ENCODE measurements around the genes RHBDF1, RGS11, AXIN1, RAB40C and WFIKKN1.

DNA sequence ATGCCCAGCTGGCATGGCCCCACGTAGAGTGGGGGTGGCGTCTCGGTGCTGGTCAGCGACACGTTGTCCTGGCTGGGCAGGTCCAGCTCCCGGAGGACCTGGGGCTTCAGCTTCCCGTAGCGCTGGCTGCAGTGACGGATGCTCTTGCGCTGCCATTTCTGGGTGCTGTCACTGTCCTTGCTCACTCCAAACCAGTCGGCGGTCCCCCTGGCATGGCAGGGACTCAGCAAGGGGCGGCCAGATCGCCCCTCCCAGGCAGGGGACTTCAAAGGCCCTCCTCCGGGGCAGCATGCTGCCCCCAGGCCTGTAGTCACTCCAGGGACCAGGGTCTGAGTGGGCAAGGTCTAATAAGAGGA, 8.9 kb downstream of the RHBDF1 start:
- PRO-cap, result no peak

- PRO-cap, result bidirectional peak, plus-strand start at chr16:72732, minus-strand start at chr16:72629; bidirectional peak, plus-strand start at chr16:72898, minus-strand start at chr16:72895
Measured at GRCh38 chr16:72348-73359, at the start of gene RHBDF1. TSS of gene RHBDF1 (minus strand) at chr16:72631.

DNA sequence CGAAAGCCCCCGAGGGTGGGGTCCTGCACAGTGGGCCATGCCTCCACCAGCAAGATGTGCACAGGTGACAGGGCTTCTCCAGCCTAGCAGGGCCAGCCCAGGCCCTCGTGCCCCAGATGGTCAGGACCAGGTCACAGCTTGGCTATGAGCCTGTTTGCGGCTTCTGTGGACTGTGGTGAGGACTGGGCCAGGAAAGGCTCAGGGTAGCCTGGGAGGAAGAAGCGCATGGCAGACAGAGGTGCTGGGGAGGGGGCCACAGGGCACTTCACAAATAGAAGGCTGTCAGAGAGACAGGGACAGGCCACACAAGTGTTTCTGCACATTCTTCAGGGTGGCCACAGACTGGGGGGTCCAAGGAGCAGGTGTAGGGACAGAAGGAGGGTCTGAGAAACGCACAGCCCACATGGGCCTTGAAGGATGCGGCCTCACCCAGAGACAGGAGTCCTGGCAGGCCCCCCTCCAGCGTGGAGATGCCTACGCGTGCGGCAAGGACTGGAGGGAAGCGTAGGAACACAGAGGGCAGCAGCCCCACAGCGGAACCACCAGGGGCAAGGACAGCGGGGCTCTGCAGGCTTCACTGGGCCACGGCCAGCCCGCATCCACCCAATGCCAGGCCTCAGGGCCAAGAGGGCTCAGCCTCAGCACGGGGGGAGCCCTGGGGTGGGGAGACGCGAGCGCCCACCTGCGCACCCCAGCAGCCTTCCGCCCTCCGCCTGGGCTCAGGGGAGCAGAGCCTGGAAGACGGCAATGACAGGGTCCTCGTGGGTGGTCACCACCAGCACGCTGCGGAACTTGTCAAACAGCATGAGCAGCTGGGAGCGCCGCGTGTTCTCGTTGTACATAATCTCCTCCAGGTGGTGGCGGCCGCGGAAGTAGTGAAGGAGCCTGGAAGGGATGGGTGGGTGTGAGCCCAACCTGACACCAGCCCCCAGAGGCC, 8.2 kb downstream of the MPG start:
- PRO-cap, result no peak

DNA sequence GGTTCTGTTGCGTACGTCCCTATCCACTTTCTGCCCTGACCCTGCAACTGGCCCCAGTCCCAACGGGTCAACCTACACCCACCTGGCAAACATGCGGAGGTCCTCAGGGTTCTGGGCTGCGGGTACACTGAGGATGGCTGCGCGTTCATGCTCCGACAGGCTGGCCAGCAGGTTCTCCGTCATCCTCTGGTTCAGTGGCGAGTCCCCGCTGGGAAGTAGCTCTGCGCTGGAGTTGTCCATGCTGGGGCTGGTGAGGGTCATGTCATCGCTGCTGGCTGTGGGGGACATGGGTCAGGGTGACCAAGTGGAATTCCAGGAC, 10.6 kb downstream of the MPG start:
- PRO-cap, result no peak

GRCh38 chr16:275017-276213, at the start of gene RGS11:
TSS of gene RGS11 (minus strand) at chr16:275944.
- PRO-cap, result no peak

GRCh38 chr16:304076-304680, 21.2 kb downstream of the PDIA2 start:
- PRO-cap, result no peak

DNA sequence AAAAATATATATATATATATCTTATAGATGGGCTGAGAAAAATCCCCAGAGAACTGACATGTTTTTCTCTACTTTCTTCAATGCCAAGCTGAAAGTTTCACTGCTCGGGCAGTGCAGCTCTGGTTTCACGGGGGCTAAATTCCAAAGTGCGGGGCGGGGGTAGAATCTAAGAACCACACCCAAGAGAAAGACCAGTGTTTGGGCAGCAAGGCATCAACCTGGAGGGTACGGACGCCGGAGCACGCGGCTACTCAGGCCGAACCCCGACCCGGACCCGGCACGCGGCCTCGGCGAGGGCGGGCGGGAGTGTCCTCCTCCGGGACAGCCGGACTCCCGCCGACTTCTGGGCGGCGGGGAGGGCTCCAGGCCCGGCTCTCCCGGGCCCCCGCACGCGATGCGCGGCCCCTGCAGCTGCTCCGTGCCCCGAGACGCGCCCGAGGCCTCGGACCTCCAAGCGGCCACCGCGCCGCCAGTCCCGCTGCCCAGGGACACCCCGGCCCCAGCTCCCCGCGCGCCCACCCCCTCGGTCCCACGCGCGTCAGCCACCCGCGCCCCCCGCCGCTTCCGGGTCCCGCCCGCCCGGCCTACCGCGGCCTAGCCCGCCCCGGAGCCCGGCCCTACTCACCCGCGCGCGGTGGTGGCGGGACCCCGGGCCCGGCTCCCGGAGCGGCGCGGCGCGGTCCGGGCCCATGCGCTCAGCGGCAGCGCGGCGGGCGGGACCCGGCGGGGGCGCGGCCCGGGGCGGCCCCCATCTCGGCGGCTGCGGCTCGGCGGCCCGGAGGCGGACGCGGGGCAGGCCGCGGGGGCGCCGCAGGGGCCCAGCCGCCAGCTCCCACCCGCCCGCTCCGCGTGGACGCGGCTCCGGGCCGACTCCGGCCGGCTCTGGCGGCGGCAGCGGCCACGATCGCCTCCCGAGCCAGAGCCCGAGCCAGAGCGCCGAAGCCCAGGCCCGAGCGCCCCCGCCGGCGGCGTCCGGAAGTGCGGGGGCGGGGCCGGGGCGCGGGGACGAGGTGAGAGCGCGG, at the start of gene AXIN1:
Gene AXIN1 (minus strand): TSS at position 980 of the 1,022 bp plus-strand sequence.
- PRO-cap, result unidirectional peak, plus-strand start at position 194 of the sequence; bidirectional peak, plus-strand start outside the sequence, minus-strand start at position 935 of the sequence

DNA sequence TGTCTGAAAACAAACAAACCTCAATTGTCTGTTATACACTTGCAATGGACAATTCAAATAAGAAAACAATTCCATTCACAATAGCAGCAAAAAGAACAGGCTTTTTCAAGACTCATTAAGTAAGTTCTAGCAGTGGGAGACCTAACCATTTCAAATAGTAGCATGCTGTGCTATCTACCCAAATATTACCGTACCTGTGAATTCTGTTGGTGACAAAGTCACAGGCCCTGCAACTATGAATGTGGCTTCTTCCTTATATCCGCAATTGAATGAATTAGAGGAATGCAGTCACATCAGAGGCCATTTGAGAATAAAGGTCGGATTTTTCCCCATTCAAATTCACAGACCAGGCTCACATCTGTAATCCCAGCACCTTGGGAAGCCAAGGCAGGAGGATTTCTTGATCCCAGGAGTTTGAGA, 807 bp upstream of the NME4 start:
- PRO-cap, result no peak

GRCh38 chr16:496431-497328, 30.8 kb upstream of the CAPN15 start:
- PRO-cap, result no peak

GRCh38 chr16:515164-515714, 12.3 kb upstream of the CAPN15 start:
- PRO-cap, result no peak

GRCh38 chr16:519556-519999, 7.9 kb upstream of the CAPN15 start:
- PRO-cap, result no peak

DNA sequence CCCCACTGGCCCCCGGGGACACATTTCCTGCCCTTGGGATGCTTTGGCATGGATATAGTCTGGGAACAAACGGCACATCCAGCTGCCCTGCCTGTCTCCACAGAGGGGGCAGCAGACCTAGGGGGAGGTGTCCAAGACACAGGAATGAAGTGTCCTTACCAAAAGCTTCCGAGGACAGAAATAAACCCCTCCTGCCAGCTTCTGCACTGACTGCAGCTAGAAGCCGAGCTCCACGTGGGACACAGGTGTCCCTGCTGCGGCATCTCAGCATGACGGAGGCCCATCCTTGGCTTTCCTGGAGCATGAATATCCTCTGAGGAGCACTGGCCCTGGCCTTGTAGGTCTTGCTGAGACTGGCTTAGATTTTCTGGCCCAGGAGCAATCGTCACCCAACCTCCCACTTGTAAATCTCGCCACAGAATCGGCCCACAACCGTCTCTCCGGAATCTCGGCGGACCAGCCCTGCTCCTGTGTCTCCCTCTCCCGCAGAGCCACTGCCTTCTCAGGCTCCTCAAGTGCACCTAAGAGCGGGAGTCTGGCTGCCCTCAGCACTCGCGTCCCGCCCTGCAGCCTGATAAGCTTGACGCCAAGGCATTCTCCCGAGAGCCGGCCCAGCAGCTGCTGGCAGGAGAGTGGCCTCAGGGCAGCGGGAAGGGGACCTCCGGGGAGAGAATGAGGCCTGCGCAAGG, 1.1 kb upstream of the CAPN15 start:
- PRO-cap, result bidirectional peak, plus-strand start at position 602 of the sequence, minus-strand start at position 496 of the sequence

- PRO-cap, result no peak
Measured at GRCh38 chr16:538819-539733, 11.6 kb downstream of the CAPN15 start.

- PRO-cap, result no peak
Measured at GRCh38 chr16:539741-540274, 12.3 kb downstream of the CAPN15 start.

GRCh38 chr16:568458-569166, 1.2 kb upstream of the PIGQ start:
- PRO-cap, result no peak

- PRO-cap, result bidirectional peak, plus-strand start at chr16:590090, minus-strand start at chr16:589816; unidirectional peak, plus-strand start at chr16:590172
Measured at GRCh38 chr16:589928-590504, at the start of gene RAB40C. TSS of gene RAB40C (plus strand) at chr16:590066.

GRCh38 chr16:630882-631459, at the start of gene WFIKKN1:
TSS of gene WFIKKN1 (plus strand) at chr16:630985.
- PRO-cap, result no peak

DNA sequence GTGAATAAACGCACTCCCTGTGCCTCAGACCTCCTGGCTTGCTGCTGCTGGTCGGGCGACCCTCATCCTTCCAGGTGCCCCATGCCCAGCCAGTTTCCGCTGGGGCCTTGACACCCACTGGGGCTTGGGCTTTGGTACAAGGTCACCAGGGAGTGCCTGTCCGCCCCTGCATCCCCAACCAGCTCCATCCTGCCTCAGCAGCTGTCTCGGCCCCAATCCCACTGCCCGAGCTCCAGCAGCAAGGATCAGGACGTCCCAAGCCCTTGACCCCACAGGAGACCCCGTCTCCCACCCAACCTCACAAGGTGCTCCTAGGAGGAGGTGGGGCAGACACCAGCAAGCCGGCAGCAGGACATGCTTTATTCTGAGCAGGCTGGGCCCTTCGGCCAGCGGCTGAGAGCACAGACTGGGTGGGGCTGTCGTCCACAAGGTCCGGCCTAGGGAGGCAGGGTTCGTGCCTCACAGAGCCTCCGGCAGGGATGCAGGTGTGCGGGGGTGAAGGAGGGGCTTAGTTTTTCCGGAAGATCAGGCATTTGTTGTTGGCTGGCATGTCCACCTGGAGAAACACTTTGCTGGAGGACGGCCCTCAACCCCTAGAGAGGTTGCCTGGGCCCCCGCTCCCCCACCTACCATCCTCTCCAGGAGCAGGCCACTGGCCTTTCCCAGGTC, 1.9 kb downstream of the METTL26 start:
- PRO-cap, result no peak

GRCh38 chr16:636910-637184, 742 bp upstream of the METTL26 start:
- PRO-cap, result bidirectional peak, plus-strand start at chr16:636969, minus-strand start at chr16:636810

- PRO-cap, result no peak
Measured at GRCh38 chr16:647973-648603, 1.1 kb upstream of the WDR90 start.

Data from type B pancreatic cell (in vitro differentiated cells).